ENCODE data around the gene ERMP1.

- RRBS: no CpG with 5 or more reads among the region's 2 CpGs
These were observed 2.7 kb downstream of the PDCD1LG2 start for GRCh38 chr9:5512992-5513385.

- RRBS: no CpG with 5 or more reads among the region's 1 CpG
These were observed 96.8 kb downstream of the ERMP1 start for GRCh38 chr9:5735951-5736757.

GRCh38 chr9:5784484-5785171 is 48.3 kb downstream of the ERMP1 start:
- RRBS: no CpG with 5 or more reads among the region's 3 CpGs

DNA sequence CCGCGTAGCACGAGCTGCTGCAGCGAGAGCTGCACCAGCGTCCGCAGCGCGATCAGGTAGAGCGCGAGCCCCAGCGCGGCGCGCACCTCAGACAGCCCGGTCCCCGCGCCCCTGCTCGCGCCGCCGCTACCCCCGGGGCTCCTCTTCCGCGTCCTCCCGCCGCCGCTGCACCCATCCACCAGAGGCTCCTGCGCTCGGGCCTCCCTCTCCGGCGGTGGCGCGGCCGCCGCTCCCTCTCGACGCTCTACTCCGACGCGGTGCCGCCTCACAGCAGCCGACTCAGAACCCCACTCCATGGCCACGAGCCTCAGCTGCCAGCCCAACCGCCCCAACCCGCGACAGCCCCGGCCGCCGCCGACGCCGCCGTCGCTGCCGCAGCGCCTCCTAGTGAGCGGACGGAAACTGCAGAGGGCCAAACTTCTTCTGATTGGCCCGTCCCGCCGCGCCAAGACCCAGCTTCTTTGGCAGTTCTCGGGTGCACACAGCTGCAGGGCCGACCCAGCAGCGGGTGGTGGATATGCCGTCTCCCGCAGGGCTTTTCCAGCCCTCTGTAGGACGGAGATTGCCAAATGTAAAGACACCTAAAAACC is at the start of gene ERMP1:
ERMP1 (minus strand) TSS at position 386 of the 590 bp plus-strand sequence.
- RRBS: 2% methylated on average over 16 of the region's 68 CpGs

DNA sequence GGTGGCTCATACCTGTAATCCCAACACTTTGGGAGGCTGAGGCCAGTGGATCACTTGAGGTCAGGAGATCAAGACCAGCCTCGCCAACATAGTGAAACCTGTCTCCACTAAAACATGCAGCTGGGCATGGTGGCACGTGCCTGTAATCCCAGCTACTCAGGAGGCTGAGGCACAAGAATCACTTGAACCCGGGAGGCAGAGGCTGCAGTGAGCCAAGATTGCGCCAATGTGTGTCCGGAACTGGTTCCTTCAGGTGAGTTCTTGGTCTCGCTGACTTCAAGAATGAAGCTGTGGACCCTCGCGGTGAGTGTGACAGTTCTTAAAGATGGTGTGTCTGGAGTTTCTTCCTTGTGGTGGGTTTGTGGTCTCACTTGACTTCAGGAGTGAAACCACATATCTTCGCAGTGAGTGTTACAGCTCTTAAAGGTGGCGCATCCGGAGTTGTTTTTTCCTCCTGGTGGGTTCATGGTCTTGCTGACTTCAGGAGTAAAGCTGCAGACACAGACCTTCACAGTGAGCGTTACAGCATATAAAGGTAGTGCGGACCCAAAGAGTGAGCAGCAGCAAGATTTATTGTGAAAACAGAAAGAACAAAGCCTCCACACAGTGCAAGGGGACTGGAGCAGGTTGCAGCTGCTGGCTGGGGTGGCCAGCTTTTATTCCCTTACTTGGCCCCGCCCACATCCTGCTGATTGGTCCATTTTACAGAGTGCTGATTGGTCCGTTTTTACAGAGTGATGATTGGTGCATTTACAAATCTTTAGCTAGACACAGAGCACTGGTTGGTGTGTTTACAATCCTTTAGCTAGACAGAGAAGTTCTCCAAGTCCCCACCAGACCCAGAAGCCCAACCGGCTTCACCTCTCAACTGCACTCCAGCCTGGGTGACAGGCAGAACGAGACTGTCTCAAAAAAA is 8.9 kb upstream of the ERMP1 start:
- RRBS: no CpG with 5 or more reads among the region's 17 CpGs

DNA sequence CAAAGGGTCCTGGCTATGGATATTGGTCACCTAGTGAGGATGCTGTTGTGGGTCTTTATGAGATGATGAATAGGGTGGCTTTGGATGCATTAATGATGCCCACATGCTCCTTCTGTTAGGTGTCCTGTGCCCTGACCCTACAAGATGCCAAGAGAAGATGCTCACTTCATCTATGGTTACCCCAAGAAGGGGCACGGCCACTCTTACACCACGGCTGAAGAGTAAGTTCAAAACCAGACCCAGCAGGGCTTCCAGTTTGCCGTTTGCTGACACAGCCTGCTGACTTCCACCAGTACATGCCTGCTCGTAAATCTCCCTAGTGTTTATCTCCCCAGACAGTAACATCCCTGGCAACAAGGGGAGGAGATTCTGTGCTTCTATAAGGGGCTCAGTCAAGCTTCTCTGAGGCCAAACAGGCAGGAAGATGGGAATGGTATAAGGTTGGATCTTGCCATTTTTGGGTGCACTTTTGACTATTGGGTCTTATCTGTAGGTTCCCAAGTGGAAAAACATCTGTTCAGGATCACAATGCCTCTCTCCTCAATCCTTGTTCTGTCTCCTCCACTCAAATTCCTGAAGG is 1.7 kb downstream of the MLANA start:
- RRBS: no CpG with 5 or more reads among the region's 4 CpGs

GRCh38 chr9:6007030-6007198 is 1.4 kb downstream of the KIAA2026 start:
- RRBS: 0% methylated on average over 4 of the region's 14 CpGs

- RRBS: no CpG with 5 or more reads among the region's 1 CpG
These were observed 1.3 kb downstream of the IL33 start for GRCh38 chr9:6216906-6217258.

GRCh38 chr9:6497858-6498609 is 85.0 kb downstream of the UHRF2 start:
- RRBS: no CpG with 5 or more reads among the region's 4 CpGs

DNA sequence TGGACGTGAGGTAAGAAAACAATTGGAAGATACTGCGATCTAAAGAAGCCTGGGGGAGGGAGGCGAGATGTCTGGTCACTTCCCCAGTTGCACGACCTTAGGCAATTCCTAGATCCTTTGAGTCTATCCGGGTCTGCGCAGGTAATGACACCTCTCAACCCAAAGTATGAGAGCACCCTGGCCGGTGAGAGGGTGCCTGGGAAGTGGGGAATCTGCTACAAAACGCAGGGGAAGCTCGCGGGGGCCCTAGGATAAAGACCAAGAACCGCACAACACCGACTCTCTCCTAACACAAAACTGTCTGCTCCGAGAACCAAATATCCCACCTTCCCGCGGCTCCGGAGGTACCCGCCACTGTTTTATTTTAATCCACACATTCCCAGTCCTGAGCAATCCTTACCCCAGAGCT is 1.4 kb downstream of the GLDC start:
- RRBS: 6% methylated on average over 2 of the region's 17 CpGs

GRCh38 chr9:6682288-6682729 is 36.8 kb upstream of the GLDC start:
- RRBS: no CpG with 5 or more reads among the region's 15 CpGs

- RRBS: no CpG with 5 or more reads among the region's 4 CpGs
These were observed 44.4 kb upstream of the GLDC start for GRCh38 chr9:6689773-6690579.

GRCh38 chr9:6750268-6750601 is 7.5 kb upstream of the KDM4C start:
- RRBS: no CpG with 5 or more reads among the region's 7 CpGs

- RRBS: under 1% methylated on average over 36 of the region's 80 CpGs
These were observed 785 bp downstream of the KDM4C start for GRCh38 chr9:6758229-6759286.

DNA sequence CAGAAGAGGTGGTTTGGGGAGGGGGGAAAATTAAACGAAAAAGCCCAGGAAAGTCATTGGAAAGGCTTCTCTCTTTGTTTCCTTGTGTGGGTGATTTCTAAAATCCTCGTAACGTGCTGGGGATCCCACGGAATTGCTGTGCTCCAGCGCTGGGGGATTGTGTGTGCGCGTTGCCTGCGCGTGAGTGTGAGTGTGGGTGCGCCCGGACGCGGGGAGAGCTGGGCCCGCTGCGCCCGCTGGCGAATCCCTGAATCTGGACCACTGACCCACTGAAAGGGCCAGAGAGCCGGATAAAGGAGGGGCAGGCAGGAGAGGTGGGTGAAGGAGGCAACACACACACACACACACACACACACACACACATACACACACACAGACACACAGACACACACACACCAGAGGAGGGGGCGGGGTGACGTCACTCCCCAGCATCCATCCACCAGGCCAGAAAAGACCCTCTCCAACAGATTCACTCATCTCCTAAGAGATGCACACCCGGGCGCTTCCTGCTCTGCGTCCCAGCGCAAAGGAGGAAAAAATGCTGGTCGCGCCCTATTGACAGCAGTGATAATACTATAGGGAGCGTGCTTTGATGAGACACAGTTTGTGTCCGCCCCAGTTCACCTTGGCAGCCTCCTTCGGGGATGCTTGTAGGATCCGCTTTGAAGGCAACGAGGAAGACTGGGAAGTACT is 1059.0 kb upstream of the DMAC1 start:
- RRBS: 50% methylated on average over 1 of the region's 31 CpGs

GRCh38 chr9:8961345-8961746 is 1161.8 kb upstream of the DMAC1 start:
- RRBS: no CpG with 5 or more reads among the region's 2 CpGs

- RRBS: no CpG with 5 or more reads among the region's 3 CpGs
These were observed 9.6 kb downstream of the LURAP1L start for GRCh38 chr9:12784349-12784943.

- RRBS: no CpG with 5 or more reads among the region's 2 CpGs
These were observed 38.8 kb downstream of the LURAP1L start for GRCh38 chr9:12813481-12814243.

DNA sequence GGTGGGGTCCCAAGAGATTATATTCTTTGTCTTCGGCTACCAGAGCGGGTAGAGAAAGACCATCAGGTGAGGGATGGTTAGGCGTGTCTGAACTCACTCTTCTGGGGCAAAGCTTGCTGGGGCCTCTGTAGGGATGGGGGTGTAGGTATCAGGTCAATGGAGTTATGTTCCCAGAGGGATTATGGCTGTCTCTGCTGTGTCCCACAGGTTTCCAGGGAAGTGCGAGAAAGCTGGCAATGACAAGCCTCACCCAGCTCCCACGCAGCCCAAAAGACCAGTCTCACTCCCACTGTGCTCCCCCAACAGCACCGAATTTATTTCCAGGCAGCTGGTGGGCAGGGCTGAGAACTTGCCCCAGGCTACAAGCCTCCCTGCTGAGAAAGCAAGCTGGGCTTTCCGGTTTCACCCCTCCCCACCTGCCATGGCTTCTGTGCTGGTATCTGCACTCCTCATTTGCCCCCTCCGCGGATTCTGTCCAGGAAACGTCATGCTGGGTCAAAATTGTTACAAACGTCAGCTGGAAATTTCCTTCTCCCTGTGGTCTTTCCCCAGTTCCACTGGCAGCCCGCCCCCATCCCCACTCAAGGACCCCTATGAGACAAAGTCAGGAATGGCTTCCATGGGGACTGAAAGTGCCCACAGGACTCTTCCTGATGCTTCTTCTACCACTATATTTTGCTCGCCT is 181.0 kb downstream of the LURAP1L start:
- RRBS: no CpG with 5 or more reads among the region's 13 CpGs

- RRBS: no CpG with 5 or more reads among the region's 4 CpGs
These were observed 208.9 kb downstream of the MPDZ start for GRCh38 chr9:13070445-13071097.

Data from T47D (cell line).